Subcutaneous preadipocyte (primary cell): Measurements from ENCODE around the genes DENND1C and CD70.

GRCh38 chr19:5718989-5720038 lies 632 bp downstream of the LONP1 start:
- CAGE, long polyA plus RNA: no peak

DNA sequence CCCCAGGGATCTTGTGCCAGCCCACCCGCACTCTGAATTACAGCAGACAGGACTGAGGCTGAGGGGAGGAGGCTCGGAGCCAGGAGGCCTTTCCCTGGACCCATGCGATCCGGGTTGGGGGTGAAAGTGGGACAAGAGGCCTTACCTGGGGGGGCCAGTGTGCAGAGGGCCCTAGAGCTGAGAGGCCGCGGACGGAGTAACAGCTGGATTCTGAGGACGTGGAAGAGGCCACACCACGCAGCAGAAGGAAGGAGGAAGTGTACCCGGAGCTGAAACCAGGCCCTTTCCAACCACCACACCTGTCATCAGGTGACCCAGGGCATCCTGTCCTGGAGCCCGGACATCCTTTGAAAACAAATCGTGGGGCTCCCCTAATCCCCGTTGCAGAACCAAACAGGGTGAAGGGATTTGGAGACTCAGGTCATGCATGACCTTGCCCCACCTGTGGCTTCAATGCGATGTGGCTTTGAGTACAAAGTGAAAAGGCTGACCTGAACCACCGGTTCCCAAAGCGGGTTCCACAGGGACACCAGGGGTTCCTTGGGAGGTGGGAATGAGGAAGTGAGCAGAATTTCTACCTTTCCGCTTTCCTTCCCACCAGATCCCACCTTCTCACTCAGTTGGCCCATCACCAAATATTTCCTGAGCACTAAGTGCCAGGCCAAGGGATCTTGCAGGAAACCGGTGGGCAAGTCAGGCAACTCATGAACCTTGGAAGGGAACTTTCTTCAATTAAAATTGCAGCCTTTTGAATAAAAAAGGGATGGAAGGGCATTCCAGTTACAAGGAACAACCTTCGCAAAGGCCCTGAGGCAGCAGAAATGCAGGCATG lies 754 bp downstream of the FUT6 start:
- CAGE, long polyA plus RNA: no peak

GRCh38 chr19:5894145-5894562 lies 9.4 kb downstream of the NDUFA11 start:
- CAGE, long polyA plus RNA: no peak

DNA sequence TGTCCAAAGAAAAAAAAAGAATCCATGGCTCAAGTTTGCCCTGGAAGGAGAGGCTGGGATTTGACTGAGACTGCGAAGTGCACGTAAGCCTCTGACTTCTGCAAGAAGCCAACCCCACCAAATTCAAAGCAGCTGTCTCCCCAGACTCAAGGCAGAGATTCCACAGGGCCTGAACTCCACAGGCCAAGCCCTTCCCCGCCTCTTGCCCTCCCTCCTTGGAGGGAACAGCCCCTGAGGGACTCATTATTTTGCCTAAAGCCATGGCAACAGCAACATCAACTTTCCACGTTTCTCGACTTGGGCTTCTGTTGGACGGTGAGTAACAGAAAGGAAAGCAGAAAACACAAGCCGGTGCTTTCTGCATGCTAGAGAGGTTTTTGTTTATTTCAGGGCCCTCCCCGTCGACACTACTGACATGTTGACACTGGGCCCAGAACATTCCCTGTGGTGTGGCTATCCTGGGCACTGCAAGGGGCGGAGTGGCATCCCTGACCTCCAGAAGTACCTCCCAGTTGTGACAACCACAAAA lies 12.6 kb downstream of the CAPS start:
- CAGE, long polyA plus RNA: no peak

DNA sequence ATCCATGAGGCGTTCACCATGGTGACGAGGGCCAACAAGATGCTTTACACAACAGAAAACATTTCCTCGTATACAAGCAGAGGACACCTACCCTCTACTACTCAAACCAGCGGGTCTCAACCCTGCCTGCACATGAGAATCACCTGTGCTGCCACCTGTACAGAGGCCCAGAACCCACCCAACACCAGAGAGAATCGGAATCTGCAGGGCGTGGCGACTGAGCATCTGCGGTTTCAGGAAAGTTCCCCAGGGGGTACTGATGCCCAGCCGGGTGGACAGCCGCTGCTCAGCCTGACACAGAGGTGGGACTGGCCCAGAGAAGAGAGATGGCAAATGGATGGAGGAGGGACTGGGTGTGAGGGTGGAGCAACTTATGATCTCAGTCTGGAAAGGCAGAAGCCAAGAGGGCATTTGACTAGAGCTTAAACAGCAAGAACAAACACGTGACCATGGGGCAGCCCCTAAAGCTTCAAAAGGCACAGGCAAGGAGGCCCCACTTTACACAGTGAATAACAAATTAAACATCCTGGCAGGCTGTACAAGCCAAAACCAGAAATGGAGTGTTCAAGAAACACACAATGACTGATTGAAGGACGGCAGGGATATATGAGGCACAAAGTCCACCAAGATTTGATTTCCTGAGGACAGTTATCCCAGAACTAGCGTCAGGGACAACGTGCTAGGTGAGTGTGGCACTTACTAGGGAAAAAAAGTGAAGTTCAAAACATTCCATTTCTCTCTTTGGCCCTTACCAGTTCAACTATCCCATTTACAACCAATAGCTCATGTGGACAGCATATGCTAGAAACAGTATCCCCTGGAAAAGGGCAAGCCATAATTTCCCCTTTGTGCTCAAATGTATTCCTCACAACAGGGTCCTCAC lies 3.1 kb downstream of the RANBP3 start:
- CAGE, long polyA plus RNA: no peak

GRCh38 chr19:6020067-6020551 lies 42.2 kb upstream of the RANBP3 start:
- CAGE, long polyA plus RNA: no peak

DNA sequence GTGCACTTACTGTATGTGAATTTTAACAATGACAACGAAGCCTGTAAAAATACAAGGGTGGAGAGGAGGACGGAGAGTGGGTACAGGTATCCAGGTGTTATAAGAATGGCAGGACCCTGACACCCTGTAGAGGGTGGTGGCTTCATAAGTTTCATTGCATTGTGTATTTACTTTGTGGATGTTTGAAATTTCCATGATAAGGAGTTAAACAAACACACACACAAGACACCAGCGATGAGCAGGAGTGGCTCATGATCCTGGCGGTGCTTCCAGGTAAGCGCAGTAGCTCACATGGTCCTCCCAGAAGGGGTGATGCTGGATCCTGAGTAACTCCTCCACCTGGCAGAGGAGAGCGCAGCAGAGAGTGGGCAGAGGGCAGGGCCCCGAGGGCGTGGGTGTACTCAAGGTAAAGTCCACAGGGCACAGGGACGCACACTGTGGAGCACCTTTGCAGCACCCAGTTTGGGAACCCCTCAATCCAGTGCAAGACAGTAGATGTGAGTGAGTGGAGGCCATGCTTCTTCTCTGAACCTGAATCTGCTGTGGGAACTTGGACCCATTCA lies 54.1 kb downstream of the RFX2 start:
- CAGE, long polyA plus RNA: no peak

GRCh38 chr19:6075021-6075601 lies 35.2 kb downstream of the RFX2 start:
- CAGE, long polyA plus RNA: no peak

- CAGE, long polyA plus RNA: no peak
Measured at GRCh38 chr19:6244041-6244305, 35.8 kb downstream of the MLLT1 start.

- CAGE, long polyA plus RNA: no peak
Measured at GRCh38 chr19:6276379-6276954, 3.3 kb downstream of the MLLT1 start.

DNA sequence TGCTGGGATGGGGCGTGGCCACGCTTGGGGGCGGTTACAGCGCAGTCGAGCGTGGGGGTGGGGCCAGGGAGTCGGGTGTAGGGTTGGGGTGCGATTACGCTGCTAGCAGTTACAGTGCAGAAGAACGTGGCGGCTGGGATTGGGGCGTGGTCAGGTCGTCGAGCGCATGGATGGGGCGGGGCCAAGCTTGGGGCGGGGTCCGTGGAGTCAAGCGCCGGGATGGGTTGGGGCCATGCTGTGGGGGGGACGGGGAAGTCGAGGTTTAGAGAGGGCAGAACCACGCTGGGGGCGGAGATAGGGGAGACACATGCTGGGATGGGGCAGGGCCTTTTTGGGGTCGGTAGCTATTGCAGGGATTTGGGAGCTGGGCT lies 795 bp downstream of the ALKBH7 start:
- CAGE, long polyA plus RNA: no peak

GRCh38 chr19:6413233-6414234 lies 11.1 kb downstream of the KHSRP start:
- CAGE, long polyA plus RNA: no peak

GRCh38 chr19:6466727-6467323 lies 2.8 kb downstream of the CRB3 start:
- CAGE, long polyA plus RNA: no peak

DNA sequence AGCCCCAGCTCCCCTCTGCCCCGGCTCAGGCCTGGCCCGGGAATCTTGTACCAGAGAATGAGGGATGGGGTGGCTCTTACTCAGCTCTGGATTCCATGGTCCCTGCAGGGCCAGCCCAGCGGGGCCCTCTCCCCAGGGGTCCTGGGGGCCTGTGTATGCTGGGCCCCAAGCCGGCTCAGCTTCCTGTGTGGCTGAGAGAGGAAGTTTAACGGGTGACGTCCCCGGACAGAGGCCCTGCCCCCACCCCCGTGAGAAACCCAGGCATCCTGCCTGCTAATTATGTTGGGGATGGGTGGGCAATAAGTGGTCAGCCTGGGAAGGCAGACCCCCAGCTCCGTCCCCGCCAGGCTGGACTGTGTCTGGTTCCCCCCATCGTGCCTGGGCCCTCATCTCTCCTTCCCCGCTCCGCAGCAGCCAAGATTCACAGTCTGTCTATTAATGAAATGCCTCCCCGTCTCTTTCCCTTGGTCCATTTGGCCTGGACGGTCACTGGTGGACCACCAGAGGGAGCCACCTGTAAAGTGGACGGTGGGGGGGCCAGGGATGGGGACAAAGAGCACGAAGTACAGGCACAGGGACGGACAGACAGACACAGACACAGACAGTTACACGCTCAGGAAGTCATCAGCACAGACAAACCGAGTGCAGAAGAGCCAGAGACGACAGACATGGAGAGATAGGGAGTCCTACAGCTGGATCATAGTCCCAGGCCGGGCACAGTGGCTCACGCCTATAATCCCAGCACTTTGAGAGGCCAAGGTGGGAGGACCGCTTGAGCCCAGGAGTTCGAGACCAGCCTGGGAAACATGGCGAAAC lies at the start of gene DENND1C:
DENND1C (minus strand) TSS at position 189 of the 816 bp plus-strand sequence.
- CAGE, long polyA plus RNA: no peak

- CAGE, long polyA plus RNA: no peak
Measured at GRCh38 chr19:6590591-6591421, at the start of gene CD70. TSS of gene CD70 (minus strand) at chr19:6591150.

- CAGE, long polyA plus RNA: no peak
Measured at GRCh38 chr19:6608786-6609022, 17.8 kb upstream of the CD70 start.

- CAGE, long polyA plus RNA: no peak
Measured at GRCh38 chr19:6681921-6682536, 12.1 kb upstream of the TNFSF14 start.

- CAGE, long polyA plus RNA: no peak
Measured at GRCh38 chr19:6724476-6725115, 4.1 kb upstream of the C3 start.

DNA sequence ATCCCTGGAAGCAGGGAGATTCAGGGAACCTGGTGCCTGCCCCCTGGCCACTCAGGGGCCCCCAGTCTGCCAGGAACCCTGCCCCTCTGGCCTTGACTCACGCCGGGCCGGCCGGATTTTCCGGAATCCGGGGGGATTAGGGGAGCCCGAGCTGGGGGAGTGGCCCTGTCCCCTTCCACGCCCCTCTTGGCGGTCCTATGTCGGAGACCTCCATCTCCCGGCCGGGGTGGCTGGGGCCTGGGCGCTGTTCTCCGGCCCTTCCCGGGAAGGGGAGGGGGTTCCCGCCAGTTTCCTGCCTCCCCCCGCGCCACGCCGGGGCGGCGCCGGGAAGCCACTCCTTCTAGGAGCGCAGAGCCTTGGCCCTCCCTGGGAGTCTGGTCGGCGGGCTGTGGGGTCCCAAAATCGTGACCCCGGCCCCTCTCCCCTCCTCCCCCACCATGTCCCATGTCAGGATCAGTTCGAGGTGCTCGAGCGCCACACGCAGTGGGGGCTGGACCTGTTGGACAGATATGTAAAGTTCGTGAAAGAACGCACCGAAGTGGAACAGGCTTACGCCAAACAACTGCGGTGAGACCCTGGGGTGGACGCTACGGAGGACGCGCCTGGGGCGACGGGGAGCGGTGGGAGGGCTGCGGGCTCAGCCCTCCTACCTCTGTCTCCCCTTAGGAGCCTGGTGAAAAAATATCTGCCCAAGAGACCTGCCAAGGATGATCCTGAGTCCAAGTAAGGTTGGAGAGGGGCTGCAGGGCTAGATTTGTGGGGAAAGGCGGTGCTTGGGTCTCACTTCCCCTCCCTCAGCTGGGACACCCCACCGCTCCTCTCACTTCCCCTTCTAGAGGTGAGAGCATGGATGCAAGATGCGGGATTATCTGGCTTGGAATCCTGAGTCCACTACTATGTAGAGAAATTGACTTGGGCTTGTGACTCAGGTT lies 1.3 kb downstream of the TRIP10 start:
- CAGE, long polyA plus RNA: no peak

DNA sequence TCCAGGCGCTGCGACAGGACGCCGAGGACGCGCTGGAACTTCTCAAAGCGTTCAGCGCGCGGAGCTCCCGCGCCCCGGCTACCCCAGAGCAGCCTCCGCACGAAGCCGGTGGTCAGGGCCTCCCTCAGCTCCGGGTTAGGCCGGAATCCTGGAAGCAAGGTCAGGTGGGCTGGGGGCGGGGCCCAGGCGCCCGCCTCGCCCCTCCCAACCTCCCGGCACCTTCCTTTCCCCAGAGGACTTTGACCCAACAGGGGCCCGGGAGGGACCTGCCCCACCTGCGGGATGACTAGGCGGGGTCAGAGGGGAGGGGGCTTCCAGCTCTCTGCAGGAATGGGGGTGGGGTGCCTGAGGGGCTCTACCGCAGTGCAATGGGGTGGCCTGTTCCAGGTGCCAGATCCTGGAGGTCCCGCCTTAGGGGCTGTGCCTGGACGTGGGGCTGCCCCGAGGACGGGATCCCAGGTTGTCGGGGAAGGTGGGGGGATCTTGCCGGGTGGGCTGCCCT lies 13.2 kb downstream of the TRIP10 start:
- CAGE, long polyA plus RNA: no peak